Vagina (tissue), 1 donor: ENCODE data around the gene IFT57.

- PRO-cap = no peak
- RAMPAGE, long total RNA = no peak
These were observed 378.1 kb upstream of the CCDC54 start for GRCh38 chr3:106999033-106999673.

DNA sequence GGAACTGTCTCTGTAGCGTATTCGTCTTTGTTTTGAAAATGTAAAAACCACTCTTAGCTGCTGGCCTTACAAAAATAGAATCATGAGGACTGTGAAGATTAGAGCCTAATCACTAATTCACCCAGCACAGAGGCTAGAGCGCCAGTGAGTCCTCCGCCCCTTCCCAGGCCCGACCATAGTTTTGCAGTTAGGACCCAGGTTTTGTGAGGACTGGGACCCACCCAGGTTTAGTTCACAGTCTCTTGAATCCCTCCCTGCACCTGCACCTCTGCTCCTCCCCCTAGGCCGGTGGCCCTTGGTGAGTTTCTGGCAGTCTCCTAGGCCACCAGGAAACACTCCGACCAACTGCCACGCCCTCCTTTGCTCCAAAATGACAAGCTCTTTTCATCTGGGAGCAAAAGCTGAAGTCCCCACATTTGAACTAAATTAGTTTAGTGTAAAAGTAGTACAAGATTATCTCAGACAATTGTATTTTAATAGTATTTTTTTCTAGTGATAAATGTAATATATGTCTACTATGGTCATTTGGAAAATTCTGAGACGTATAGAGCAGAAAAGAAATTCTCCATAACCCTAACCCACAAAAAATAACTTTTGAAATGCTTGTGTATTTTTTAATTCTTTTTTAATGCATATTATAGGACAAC lies 135.9 kb upstream of the CCDC54 start:
- PRO-cap = unidirectional peak, minus-strand start at position 297 of the sequence
- RAMPAGE, long total RNA = no peak

- PRO-cap = bidirectional peak, plus-strand start at chr3:107432329, minus-strand start at chr3:107432344
- RAMPAGE, long total RNA = no peak
These were observed 54.9 kb downstream of the CCDC54 start for GRCh38 chr3:107432193-107432530.

DNA sequence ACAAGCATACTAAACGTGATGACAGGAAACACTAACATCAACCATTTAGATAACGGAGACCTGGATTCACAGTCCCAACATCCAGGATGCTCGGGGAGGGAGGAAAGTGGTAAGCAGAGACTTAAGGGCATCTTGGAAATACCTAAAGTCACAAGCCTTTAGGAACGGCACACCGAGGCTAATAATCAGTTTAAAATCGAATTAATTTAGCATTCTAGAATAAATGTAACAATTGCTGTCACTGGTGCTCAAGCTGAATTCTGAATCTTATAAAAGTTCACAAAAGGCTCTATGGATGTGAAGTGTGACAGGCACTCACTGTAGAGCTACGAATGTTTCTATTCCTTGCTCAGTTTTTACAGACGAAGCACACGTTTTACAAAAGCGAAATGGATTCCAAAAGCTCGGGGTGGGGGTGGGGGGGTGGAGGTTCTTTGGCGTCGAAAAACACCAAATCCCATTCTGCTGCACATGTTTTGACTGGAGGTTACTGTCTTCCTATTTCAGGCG lies 1.2 kb downstream of the CD47 start:
- PRO-cap = no peak
- RAMPAGE, long total RNA = no peak

- PRO-cap = no peak
- RAMPAGE, long total RNA = no peak
These were observed 33.8 kb upstream of the CD47 start for GRCh38 chr3:108124409-108125156.

GRCh38 chr3:108125157-108126055 lies 34.6 kb upstream of the CD47 start:
- PRO-cap = no peak
- RAMPAGE, long total RNA = no peak

GRCh38 chr3:108221825-108222754 lies at the start of gene IFT57:
TSS of gene IFT57 (minus strand) at chr3:108222424.
- PRO-cap = bidirectional peak, plus-strand start at chr3:108222620, minus-strand start at chr3:108222401
- RAMPAGE, long total RNA = start-site peak on the minus strand at chr3:108222395-108222417, 146 reads

- PRO-cap = no peak
- RAMPAGE, long total RNA = no peak
These were observed 28.2 kb upstream of the IFT57 start for GRCh38 chr3:108250338-108250816.

GRCh38 chr3:108408746-108409568 lies 101.4 kb downstream of the MYH15 start:
- PRO-cap = no peak
- RAMPAGE, long total RNA = no peak

DNA sequence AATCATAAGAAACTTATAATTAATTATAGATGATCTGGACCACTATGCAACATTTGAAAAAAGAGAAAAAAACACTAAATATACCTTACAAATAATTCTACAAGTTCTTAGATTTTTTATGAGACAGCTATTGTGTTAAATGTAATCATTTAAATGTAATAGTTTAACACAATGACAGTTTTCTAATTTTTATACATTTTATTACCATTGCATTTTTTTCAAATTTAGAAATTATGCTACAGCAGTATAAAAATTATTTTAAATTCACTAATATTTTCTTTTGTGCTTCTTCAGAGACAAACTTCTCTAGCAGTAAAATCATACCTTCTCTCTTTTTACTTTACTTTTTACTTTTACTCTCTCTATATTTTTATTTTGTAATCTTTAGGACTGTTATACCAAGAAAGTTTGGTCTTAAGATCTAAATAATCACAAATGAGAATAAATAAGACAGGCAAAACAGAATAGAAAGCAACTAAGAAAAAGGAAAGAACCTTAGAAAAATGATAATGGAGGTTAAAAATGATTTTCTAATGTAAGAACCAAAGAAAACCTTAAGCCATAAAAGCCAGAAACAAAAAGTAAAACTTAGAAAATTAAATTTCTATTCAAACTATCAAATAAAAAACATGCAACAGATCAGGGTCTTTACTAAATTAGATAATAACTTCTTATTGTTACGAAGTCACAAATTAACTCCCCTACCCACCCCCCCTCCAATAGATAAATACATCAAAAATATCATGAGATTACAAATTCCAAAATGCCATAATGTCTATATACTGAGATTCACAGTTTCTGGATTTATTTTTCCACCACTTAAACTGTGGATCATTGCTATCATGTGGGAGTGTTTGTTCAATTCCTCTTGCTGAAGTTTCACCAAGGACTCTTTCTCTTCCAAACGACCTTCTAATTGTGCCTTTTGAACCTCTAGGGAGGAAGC lies 38.6 kb downstream of the CIP2A start:
- PRO-cap = no peak
- RAMPAGE, long total RNA = no peak

GRCh38 chr3:109336287-109336965 lies 920 bp downstream of the DPPA4 start:
- PRO-cap = no peak
- RAMPAGE, long total RNA = no peak

DNA sequence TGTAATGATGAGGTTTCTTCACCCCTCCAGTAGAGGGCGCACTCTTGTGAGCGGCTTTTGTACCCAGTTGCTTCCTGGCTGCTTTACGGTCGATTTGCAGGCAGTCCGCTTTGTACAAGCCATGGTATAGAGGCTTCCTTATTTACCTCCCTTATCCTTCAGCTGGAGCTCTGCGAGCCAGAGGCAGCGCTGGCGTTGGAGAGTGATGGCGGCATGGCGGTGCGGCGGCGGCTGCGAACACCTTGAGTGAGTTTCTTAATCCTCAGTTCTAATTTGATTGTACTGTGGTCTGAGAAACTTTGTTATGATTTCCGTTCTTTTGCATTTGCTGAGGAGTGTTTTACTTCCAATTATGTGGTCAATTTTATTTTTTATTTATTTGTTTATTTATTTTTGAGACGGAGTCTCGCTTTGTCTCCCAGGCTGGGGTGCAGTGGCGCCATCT lies 72.6 kb upstream of the DPPA4 start:
- PRO-cap = unidirectional peak, minus-strand start at position 241 of the sequence
- RAMPAGE, long total RNA = no peak

GRCh38 chr3:111083536-111084700 lies 12.3 kb downstream of the NECTIN3 start:
- PRO-cap = no peak
- RAMPAGE, long total RNA = no peak

- PRO-cap = no peak
- RAMPAGE, long total RNA = no peak
These were observed 6.2 kb downstream of the CD96 start for GRCh38 chr3:111548128-111548624.

GRCh38 chr3:111594027-111594798 lies 933 bp downstream of the ZBED2 start:
- PRO-cap = no peak
- RAMPAGE, long total RNA = start-site peak on the minus strand at chr3:111594417-111594575, 22 reads

GRCh38 chr3:111667796-111668494 lies 6.5 kb upstream of the PLCXD2 start:
- PRO-cap = no peak
- RAMPAGE, long total RNA = no peak

GRCh38 chr3:111733791-111733990 lies 59.2 kb downstream of the PLCXD2 start:
- PRO-cap = no peak
- RAMPAGE, long total RNA = no peak

- PRO-cap = no peak
- RAMPAGE, long total RNA = no peak
These were observed 32.5 kb upstream of the PHLDB2 start for GRCh38 chr3:111826591-111826895.

GRCh38 chr3:111858522-111858996 lies 506 bp upstream of the PHLDB2 start:
- PRO-cap = no peak
- RAMPAGE, long total RNA = no peak

DNA sequence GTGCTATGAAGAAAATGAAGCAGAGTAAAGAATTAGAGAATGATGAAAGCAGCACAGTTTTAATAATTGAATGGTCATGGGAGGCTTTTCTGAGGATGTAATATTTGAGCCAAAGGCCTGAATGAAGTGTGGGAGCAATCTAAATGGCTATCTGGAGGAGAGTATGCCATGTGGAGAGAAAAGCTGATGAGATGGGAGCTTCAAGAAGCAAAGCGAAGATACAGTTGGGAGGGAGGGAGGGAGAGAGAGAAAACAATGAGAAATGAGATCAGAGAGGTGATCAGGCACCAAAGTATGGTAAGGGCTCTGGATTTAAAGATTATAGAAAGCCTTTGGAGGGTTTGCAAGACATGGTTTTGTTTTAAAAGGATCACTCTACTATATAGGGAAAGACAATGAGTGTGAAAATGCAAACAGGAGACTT lies 6.8 kb downstream of the ABHD10 start:
- PRO-cap = no peak
- RAMPAGE, long total RNA = no peak